A172 (cell line): ENCODE measurements around the genes KRTAP13-2 and KRTAP20-4.

DNA sequence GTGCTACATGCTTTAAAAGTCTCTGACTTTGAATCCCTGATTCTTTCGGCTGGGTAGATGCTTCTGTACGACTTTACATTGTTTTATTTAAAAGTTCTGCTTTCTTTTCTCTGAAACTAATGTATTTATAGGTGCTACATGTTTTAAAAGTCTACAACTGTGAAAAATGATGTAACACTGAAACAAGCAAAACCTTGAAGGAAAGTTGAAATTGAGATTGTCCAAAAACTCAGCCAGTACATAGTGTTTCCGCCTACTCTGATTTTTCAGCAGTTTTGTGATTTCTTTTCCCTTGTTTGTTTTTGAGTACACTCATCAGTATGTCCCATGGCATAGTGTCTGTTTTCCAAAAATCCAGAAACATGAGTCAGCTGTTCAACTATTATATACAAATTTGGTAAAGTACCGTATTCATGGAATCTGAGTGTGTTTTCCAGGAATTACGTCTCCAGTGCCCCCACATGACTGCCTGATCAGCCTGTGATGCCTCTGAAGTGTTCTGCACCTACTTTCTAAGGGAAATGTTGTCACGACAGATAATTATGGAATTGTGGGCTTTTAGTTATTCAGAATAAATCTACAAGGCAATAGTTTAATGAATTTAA is 79.4 kb downstream of the N6AMT1 start:
- RAMPAGE, long total RNA: no peak

DNA sequence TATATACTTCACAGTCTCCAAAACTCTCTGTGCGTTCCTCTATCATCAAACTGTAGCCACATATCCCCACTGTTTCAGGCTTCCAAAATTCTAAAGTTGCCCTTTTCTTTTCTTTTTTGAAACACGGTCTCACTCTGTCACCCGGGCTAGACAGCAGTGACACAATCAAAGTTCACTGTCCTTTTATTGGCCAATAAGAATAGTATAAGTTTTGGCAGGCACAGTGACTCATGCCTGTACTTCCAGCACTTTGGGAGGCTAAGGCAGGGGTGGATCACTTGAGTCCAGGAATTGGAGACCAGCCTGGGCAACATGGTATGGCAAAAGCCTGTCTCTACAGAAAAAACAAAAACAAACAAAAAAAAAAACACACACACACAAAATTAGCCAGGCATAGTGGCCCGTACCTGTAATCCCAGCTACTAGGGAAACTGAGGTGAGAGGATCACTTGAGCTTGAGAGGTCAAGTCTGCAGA is 19.3 kb downstream of the N6AMT1 start:
- RAMPAGE, long total RNA: no peak

GRCh38 chr21:28991975-28992518 is 630 bp downstream of the LTN1 start:
- RAMPAGE, long total RNA: no peak

GRCh38 chr21:29182517-29183344 is 52.3 kb downstream of the MAP3K7CL start:
- RAMPAGE, long total RNA: no peak

GRCh38 chr21:29190808-29191621 is 60.6 kb downstream of the MAP3K7CL start:
- RAMPAGE, long total RNA: no peak

DNA sequence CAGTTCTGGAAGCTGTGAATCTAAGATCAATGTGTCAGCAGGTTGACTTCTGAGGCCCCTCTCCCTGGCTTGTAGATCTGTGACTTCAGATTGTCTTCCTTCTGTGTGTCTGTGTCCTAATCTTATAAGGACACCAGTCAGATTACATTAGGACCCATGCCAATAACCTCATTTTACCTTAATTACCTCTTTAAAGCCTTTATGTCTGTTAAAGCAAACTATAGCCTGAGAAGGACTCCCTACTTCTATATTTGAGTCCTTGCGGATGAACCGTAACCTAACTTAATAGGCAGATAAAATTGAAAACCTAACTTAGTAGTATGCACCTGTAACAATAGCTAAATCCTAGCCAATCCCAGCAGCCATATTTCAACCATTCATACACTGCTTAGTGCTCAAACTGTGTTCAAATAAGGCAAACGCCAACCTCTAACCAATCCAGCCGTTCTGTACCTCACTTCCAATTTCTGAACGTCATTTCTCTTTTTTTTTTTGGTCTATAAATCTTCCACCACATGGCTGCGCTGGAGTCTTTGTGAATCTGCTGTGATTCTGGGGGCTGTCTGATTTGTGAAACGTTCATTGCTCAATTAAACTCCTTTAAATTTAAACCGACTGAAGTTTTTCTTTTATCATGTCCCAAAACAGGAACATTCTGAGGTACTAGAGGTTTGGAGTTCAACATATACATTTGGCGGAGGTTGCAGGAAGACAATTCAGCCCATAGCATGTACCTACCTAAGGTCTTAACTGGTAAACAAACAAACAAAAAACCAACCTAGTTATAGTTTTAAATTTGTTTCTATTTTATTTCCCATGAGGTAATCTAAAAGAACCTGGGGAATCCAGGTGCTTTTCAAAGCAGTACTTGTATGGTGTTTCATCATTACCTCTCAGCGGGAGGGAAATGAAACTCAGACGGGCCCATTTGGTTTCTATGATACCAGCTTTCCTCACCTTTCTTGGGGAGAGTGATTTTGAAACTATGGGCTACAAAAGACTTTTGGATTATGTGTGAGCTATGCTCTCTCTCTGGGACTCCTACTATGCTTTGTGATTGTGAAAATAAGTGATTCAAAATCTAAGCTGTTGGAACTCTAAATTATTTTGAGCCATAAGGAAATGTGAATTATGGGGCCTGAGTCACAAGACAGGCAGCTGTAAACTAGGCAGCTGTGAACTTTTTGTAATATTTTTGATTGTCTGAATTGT is 65.5 kb upstream of the BACH1 start:
- RAMPAGE, long total RNA: no peak

GRCh38 chr21:29384651-29385385 is 86.1 kb downstream of the BACH1 start:
- RAMPAGE, long total RNA: no peak

GRCh38 chr21:29449292-29450035 is 150.7 kb downstream of the BACH1 start:
- RAMPAGE, long total RNA: no peak

- RAMPAGE, long total RNA: no peak
These were observed 292.4 kb downstream of the GRIK1 start for GRCh38 chr21:29647131-29647981.

DNA sequence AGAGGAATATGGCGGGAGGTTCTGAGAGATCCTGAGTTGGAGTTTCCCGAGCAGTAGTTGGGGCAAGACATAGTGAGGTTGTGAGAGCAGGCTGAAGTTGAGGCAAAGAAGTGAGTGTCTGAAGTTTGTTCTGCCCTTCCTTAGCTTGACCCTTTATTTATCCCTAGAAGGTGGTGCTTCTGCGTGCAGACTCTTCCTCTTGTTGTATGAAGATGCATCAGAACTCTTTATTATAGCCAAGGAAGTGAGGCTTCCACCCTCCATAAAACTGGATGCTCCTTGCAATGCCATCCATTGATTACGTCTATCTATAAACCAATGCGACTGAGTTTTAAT is 182 bp downstream of the KRTAP26-1 start:
- RAMPAGE, long total RNA: no peak

GRCh38 chr21:30348175-30348572 is 232 bp downstream of the KRTAP23-1 start:
- RAMPAGE, long total RNA: no peak

GRCh38 chr21:30372027-30372326 is at the start of gene KRTAP13-2:
Gene KRTAP13-2 (minus strand): TSS chr21:30372271.
- RAMPAGE, long total RNA: no peak

GRCh38 chr21:30620453-30620815 is at the start of gene KRTAP20-4:
Gene KRTAP20-4 (plus strand): TSS chr21:30620627.
- RAMPAGE, long total RNA: no peak

GRCh38 chr21:31231248-31231615 is 112.8 kb downstream of the TIAM1 start:
- RAMPAGE, long total RNA: no peak

DNA sequence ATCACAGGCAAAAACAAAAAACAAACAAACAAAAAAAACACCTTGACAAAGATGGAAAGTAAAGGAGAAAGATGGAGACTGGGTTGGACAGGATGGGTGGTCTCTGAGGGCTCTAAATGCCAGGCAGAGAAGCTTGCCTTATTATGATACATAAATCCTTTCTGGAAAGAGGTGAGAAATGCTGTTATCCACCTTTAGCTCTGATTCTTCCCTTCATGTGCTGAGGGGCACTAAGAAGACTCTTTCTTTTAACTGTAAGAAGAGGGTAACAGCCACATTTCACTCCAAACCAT is 82.5 kb upstream of the SOD1 start:
- RAMPAGE, long total RNA: no peak

- RAMPAGE, long total RNA: no peak
These were observed 17.7 kb downstream of the SCAF4 start for GRCh38 chr21:31714045-31714716.

GRCh38 chr21:31732801-31733605 is 1.1 kb upstream of the SCAF4 start:
- RAMPAGE, long total RNA: no peak

GRCh38 chr21:32378666-32379487 is 13.9 kb downstream of the URB1 start:
- RAMPAGE, long total RNA: no peak

DNA sequence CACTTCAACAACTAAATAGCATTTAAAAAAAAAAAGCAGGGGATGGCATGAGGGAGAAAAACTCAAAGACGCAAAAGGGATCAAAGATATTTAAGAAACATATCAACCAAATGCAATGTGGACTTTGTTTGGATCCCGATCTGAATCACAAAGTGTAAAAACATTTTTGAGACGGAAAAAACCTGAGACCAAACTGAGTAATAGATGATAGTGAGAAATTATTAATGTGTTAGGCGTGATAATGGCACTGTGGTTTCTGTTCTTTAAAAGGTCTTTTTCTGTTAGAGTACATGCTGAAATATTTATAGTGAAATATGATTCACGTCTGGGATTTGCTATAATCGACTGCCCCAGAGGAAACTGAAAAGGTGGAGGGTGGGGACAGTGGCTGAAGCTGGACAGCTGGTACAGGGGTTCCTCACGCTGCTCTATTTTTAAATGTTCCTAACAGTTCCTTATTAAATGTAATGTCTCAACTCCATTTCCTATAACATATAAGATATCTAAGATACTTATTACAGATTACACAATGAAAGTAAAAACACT is 11.3 kb downstream of the URB1 start:
- RAMPAGE, long total RNA: no peak

DNA sequence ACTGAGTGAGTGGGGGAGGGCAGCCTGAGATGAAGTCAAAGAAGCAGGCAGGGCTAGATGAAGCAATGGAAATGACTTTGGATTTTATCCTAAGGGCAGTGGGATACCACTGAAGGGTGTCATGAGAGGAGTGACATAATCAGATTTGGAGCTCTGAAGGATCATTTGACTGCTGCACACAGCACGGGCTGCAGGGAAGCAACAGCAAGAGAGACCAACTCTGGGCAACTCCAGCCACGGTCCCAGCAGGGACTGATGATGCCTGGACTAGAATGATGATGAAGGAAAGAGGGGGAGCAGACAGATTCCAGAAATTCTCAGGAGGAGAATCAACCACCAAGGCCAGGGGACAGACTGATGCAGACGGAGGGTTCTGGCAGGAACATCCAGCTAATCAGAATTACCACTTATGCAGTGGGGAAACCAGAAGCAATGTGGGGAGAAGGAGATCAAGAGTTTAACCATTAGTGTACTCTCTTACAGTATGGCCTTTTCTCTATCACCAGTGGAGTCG is 3.5 kb downstream of the URB1 start:
- RAMPAGE, long total RNA: no peak